Left lobe of liver (tissue), 1 donor: ENCODE measurements around the genes MLLT10 and PIP4K2A.

DNA sequence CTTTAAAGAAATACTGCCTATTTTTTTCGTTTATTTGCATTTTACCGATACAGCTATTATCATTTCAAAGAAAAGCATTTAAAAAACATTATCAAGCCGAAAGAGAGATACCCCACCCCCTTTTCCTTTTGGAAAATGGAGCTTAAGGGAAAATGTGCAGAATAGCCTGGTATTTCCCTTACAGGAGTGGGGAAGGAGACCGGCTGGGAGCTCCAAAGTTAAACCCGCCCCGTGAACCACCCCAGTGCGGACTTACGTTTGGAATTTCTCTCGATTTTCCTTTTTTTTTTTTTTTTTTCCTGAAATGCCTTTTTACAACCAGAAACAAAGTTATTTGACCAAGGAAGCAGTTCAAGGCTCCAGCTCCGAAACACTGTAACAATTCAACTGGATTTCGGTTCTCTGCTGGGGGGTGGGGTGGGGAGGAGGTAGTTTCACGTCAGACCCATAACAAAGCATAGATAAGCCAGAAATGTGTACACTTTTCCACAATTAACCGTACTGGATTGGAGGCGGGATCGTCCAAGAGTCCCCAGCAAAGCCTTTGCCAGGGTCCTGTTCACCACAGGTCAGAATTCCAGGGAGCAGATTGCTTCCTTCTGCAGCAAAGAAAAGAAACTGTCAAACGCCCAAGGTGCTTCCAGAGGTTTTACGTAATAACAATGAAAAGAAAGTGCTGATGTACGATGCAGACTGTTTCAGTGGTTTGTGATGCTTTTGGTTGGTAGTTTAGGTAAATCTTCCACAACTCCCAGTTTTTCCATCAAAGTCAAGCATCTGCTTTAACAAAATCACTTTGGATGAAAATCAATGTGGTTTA is 6.7 kb downstream of the SKIDA1 start:
- PRO-cap = bidirectional peak, plus-strand start at position 491 of the sequence, minus-strand start at position 375 of the sequence

DNA sequence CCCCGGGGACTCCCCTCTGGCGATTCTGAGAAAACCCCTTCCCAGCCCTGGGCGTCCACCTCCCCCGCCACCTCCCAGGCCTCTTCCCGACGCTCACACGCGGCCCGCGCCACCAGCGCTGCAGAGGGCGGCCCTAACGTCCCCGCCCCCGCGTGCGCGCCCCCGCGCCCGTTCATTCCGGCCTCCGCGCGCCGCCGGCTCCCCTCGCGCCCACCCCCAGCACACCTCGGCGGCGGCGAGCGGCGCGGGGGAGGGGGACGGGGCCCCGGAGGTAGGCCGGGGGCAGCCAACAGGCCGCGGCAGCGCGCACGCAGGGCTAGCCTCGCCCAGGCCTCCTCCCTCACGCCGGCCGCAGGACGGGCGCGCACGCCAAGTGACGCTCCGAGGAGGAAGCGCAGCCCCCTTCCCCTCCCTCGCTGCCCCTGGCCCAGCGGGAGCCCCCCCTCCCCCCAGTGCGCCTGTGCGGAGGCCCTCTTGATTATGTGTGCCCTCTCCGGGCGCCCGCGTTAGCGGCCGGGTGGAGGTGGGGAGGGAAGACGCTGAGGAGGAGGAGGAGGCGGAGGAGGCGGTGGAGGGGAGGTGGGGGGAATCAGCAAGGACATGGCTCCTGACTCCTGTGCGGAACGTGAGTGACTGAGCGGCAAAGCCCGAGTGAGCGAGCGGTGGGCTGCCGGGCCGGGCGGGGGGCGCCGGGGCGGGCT is at the start of gene MLLT10:
TSS of gene MLLT10 (plus strand) at position 363 of the 701 bp plus-strand sequence.
- PRO-cap = bidirectional peak, plus-strand start at position 367 of the sequence, minus-strand start at position 85 of the sequence

DNA sequence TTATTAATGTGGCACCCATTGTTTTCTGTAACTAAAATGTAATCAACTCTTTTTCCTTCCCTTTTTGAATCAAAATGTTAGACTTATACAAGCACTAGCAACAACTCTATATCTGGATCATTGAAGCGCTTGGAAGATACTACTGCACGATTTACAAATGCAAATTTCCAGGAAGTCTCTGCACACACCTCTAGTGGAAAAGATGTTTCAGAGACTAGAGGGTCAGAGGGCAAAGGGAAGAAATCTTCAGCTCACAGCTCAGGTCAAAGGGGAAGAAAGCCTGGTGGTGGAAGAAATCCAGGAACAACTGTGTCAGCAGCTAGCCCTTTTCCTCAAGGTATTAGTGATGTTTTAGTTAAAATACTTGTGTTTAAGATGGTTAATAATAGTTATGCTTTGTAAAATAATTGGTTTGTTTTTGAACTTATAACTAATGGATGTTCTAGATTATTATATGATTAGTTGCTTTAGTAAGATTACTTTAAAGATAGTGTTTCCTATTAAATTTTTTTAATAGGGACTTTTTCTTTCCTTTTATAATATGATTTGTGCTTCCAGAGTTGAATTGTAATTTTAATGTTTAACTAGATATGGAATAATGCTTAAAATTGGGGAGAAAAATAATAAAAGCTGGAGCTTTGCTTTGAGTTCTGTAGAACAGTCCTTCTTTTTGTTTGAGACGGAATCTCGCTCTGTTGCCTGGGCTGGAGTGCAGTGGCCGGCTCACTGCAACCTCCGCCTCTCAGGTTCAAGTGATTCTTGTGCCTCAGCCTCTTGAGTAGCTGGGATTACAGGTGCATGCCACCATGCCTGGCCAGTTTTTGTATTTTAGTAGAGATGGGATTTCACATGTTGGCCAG is 136.6 kb downstream of the MLLT10 start:
- PRO-cap = no peak

DNA sequence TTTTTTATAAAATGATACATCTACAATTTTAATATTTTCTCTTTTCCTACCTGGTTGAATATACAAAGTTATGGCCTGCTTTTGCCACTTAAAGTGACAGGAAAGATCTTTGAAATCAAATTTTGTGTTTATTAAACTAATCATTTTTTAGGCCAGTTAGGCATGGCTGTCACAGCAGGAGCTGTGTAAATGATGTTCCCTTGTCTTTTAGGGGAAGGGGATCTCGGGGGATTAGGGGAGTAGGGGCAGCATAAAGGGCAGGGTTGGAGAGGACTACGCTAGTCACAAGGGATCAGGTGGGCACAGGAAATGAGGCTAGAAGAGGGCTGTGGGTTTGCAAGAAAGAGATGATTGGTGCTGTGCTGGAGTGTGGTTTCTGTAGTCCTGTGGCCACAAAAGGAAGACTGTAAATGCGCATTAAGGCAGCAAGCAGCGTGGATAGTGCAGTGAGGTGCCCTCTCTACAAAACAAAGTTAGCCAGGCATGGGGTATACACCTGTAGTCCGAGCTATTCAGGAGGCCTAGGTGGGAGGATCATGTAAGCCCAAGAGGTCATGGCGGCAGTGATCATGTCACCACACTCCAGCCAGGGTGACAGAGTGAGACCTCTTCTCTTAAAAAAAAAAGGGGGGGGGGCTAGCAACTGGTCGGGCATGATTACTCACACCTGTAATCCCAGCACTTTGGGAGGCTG is 212.0 kb downstream of the MLLT10 start:
- PRO-cap = no peak

DNA sequence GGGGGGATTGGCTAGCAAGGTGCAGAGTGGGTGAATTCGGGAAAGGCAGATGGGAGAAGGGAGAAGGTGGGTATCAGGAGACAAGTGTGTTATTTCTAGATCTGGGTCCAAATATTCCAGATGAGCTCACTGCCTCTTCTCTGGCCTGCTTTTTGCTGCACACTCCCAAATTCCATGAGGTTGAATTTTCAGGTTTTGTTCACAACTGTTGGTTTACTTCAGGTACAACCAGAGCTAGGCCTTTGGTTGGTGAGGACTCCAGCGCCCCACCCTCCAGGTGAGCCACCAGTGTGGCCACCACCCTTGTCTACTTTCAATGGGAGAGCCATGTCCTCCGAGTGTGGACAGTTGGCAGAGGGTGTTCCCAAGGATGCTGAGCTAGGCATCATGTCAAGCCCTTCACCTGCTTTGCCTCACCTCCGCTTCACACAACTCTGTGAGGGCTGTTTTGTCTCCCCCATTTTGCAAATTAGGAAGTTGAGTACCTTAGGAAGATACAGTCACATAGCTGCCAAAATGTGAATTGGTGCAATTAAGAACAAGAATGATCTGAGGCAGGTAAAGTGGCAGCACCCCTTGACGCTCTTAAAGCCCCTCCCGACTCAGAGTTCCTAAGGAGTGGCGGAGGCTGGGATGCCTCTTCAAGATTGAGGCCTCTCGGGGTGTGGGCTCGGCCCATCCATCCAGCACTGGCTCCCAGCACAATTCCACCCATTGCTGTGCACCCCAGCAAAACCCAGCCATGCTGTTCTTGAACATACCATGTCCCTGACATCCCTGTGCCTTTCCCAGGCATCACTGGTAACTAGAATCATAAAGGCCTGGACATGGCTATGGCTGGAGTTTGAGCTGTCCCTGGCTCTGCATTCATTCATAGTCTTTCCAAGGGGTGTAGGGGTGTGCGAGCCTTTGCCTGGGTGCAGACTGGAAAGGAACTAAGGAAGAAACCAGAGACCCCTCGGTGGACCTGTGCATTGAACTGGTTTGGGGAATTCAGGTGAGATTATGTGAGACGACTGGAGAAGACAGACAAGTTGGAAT is 213.1 kb downstream of the MLLT10 start:
- PRO-cap = no peak

- PRO-cap = no peak
Observed at GRCh38 chr10:21806948-21807671, 196.4 kb downstream of the DNAJC1 start.

- PRO-cap = no peak
Observed at GRCh38 chr10:21928839-21929356, 74.6 kb downstream of the DNAJC1 start.

DNA sequence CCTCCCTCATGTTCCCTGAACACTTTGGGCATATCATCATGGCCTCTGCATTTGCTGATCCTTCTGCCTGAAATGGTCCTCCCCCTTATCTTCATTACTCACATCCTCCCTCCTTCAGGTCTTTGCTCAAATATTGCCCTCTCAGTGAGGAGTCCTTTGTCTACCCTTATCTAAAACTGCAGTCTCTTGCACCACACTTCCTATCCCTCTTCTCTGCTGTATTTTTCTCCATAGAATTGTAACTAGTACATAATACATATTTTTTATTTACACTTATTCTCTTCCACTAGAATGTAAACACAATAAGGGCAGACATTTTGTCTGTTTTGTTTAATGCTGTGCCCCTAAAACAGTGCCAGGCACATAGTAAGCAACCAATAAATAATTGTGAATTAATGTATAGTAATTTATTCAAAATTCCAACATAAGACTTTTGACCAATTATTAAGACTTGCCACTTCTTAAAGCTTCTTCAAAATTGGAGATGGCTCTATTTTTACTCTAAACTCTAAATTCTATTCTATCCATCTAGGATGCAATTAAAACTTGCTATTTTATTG is 41.6 kb downstream of the DNAJC1 start:
- PRO-cap = no peak

GRCh38 chr10:21999851-22000394 is 3.6 kb downstream of the DNAJC1 start:
- PRO-cap = no peak

GRCh38 chr10:22086727-22087187 is 83.2 kb upstream of the DNAJC1 start:
- PRO-cap = no peak

DNA sequence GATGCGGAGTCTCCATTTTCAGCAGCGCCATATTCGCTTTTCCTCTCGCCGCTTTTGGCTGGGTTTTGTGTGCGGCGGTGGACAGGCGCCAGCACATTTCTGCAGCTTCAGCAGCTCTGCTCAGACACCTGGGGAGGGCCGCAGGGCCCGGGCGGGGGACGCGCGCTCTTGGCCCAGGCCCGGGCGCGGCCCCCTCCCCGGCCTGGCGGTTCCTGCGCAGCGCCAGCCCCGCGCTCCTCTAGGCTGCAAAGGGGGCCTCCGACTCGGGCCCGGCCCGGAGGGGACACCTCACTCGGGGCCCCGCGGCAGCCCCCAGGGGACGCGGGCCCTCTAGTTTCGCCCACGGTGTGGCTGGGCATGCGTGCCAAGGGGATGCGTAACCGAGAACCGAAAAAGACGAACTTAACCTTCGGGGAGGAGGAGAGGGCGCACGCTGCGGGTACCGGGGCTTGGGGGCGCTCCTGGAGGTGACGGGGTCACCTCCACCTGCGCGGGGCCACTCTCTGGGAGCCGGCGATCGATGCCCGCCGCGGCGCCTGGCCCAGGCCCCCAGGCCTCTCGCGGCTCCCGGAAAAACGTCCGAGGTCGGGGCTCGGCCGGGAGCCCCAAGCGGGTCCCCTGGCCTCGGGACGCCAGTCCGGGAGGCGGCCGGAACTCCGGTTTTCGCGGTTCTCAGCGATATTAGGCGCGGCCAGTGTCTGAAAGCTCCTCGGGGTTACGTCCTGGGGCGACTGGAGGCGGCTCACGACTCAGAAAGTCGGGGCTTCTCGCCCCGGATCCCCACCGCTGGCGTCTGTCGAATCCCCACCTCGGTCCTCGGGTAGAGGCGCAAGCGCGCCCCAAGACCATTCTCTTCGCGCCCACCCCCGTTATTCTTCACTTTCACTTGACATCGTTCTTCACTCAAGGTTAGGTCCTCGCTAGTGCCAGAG is 34.7 kb upstream of the EBLN1 start:
- PRO-cap = bidirectional peak, plus-strand start at position 123 of the sequence, minus-strand start at position 56 of the sequence

DNA sequence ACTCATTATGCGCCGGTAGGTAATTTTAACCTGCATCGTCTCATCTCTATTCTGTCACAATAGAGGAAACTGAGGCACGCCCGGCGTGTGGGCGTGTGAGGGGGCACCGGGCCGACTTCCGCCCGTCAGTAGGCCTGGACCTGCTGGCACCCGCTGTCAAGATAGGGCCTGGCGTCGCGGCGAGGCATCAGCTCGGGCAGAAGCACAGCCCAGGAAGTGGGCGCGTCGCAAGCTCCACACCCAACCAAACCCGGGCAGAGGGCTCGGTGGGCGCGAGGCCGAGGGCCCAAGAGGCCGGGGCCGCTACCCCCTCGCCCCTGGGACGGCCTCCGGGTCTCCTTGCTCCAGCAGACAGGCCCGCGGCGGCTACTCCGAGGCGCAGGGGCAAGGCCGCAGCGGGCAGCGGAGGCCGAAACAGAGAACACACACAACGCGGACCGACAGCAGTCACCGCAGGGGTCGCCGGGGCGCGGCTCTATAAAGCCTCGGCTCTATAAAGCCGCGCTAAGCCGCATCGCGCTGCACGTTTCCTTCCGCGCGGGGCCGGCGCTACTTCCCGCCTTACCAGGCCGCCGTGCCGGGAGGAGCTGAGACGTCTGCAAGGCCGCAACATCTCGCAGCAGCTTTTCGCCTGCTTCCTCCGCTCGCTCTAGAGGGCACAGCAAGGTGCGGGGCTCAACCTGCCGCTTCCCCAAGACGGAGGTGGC is 91.3 kb downstream of the SPAG6 start:
- PRO-cap = unidirectional peak, plus-strand start at position 257 of the sequence; bidirectional peak, plus-strand start at position 590 of the sequence, minus-strand start at position 452 of the sequence

DNA sequence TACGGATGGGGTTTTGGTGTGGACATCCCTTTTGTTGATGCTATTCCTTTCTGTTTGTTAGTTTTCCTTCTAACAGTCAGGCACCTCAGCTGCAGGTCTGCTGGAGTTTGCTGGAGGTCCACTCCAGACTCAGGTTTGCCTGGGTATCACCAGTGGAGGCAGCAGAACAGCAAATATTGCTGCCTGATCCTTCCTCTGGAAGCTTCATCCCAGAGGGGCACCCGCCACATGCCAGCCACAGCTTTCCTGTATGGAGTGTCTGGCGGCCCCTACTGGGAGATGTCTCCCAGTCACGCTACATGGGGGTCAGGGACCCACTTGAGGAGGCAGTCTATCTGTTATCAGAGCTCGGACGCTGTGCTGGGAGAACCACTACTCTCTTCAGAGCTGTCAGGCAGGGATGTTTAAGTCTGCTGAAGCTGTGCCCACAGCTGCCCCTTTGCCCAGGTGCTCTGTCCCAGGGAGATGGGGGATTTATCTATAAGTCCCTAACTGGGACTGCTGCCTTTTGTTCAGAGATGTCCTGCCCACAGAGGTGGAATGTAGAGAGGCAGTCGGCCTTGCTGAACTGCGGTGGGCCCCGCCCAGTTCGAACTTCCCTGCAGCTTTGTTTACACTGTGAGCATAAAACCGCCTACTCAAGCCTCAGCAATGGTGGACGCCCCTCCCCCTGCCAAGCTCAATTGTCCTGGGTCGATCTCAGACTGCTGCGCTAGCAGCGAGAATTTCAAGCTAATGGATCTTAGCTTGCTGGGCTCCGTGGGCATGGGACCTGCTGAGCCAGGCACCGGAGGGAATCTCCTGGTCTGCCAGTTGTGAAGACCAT is 168.3 kb downstream of the SPAG6 start:
- PRO-cap = no peak

- PRO-cap = no peak
Observed at GRCh38 chr10:22598388-22598753, 116.0 kb downstream of the PIP4K2A start.

- PRO-cap = no peak
Observed at GRCh38 chr10:22607833-22608342, 106.5 kb downstream of the PIP4K2A start.

- PRO-cap = no peak
Observed at GRCh38 chr10:22609563-22610377, 104.6 kb downstream of the PIP4K2A start.

- PRO-cap = no peak
Observed at GRCh38 chr10:22632696-22633513, 81.5 kb downstream of the PIP4K2A start.

DNA sequence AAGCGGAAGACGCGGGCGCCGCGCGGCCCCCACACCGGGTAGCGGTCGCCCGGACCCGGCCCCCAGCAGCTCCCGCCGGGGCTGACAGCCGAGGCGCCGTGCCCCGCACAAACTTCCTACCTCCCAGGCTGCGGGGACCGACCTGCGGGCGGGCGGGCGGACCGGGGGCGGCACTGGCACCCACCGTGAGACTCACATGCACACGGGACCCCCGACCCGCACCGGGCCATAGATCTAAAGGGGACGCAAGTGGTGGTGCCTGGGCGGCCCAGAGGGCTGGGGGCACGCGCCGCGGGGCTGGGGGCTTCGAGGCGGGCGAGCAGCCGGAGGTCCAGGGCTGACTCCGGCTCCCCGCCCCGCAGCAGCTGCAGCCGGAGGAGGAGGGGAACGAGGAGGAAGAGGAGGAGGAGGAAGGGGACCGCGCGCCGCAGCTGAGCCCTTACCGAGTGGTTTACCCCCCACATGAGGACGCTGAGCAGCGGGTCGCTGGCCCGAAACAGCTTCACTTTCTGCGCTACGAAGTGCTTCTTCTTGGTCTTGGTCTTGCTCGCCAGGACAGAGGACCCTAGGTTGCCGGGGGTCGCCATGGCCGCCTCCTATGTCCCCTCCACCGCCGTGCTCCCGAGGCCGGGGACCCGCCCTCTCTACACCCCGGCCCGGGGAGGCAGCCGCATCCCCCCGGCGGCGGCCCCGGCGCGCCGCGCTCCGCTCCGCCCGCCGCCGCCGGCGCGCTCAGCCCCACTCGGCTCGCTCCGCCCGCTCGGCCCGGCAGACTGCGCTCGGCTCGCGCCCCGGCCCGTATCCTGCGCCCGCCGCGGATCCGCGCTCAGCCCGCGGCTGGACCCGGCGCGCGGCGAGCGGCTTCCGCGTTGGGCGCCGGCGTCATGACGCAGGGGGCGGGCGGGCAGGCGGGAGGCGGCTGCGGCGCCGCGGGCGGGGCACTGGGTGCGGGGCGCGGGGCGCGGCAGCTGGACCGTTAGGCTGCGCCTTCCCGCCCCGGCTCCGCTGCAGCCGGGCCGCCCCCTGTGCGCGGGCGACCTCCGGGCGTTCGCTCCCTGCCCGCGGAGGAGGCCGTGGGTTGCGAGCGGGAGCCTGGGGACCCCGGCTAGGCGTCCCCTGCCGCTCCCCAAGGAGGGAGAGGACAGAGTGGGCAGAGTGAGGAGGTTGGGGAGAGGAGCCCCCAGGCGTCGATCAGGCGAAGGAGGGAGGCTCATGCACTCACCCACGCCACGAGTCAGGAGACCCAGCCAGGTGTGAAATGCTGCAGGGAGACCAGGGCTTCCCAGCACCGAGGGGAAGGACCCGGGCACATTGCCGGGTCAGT is at the start of gene PIP4K2A:
TSS of gene PIP4K2A (minus strand) at position 839 of the 1,324 bp plus-strand sequence.
- PRO-cap = bidirectional peak, plus-strand start at position 941 of the sequence, minus-strand start at position 775 of the sequence

DNA sequence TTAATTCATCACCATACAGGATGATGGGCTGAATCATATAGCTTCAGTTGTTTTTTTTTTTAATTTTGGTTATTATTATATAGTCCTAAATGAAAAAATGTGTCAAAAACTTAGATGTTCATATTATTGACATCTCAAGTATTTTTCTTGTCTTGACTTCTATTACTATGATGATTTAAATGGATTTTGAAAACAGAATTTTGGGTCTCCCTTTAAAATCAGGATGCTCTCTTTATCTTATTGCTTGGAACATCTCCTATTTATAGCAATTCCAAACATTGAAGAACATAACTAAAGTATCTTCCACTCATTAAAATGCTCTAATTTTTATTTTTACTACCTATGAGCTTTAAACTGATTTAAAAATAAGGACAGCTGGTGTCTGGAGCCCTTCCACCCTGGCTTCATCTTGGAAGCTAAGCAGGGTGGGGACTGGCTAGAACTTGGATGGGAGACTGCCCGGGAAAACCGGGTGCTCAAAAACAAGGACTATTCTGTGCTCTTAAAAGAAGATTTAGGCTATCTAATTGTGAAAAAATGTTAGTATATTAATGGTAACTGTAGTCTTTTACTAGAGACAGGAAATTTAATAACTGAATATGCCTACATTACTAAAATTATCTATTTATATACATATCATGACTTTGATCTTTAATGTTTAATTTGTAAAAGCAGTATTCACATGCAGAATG is 69.2 kb downstream of the ARMC3 start:
- PRO-cap = no peak

DNA sequence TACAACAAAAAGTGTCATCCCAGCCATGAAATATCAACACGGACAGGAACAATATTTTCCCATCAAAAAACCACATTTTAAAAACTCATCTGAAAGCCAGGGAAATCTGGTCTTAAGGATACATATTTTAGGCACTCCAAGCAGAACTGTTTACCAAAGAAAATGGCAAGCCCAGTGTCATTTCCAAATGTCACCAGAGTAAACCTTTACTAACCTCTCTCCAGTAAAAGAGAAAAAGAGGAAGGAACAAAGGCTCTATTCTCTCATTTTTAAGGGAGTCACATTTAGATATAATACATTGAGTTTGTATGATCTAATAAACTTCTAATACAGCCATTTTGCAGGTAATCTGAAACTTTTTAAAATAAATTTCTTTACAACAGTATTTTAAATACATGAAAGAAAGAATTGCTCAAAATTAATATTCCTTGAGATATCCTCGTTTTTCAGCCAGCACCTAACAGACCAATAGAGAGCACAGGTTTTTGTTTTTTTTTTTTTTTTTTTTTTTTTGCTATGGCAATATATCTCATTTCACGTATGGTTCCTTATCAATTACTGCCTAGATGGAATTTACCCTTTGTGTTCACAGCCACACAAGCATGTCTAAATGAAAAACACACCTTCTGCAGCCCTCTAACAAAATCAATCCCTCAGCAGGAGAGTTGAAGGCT is 39.9 kb upstream of the MSRB2 start:
- PRO-cap = no peak